ENCODE measurements around the gene SIK2.

- RRBS = no CpG with 5 or more reads among the region's 5 CpGs
These were observed 124.9 kb upstream of the POU2AF2 start for GRCh38 chr11:111120635-111121096.

- RRBS = no CpG with 5 or more reads among the region's 6 CpGs
These were observed 18.8 kb downstream of the POU2AF1 start for GRCh38 chr11:111359998-111360880.

- RRBS = 2% methylated on average over 30 of the region's 71 CpGs
These were observed at the start of gene SIK2 for GRCh38 chr11:111602369-111602992. Gene SIK2 (plus strand): TSS chr11:111602449.

- RRBS = under 1% methylated on average over 19 of the region's 37 CpGs
These were observed 1.0 kb downstream of the SIK2 start for GRCh38 chr11:111602993-111603925.

GRCh38 chr11:111791375-111791704 is 25.2 kb upstream of the PPP2R1B start:
- RRBS = no CpG with 5 or more reads among the region's 3 CpGs

- RRBS = no CpG with 5 or more reads among the region's 5 CpGs
These were observed 29.4 kb upstream of the PPP2R1B start for GRCh38 chr11:111795608-111796022.

- RRBS = no CpG with 5 or more reads among the region's 1 CpG
These were observed 35.4 kb downstream of the ALG9 start for GRCh38 chr11:111836111-111836350.

GRCh38 chr11:111845071-111846093 is 26.0 kb downstream of the ALG9 start:
- RRBS = no CpG with 5 or more reads among the region's 12 CpGs

DNA sequence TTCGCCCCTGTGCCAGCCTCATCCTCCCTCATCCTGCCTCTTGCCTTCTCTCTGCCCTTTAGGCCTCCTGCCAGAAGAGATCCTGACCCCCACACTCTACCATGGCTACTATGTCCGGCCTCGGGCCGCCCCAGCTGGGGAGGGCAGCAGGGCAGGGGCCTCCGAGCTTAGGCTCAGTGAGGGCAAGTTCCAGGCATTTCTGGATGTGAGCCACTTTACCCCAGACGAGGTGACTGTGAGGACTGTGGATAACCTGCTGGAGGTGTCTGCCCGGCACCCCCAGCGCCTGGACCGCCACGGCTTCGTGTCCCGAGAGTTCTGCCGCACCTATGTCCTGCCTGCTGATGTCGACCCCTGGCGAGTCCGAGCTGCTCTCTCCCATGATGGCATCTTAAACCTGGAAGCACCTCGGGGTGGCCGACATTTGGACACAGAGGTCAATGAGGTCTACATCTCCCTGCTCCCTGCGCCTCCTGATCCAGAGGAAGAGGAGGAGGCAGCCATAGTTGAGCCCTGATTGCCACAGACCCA is 910 bp downstream of the HSPB2 start:
- RRBS = no CpG with 5 or more reads among the region's 19 CpGs

GRCh38 chr11:111993370-111994002 is 31.7 kb upstream of the DLAT start:
- RRBS = no CpG with 5 or more reads among the region's 7 CpGs

DNA sequence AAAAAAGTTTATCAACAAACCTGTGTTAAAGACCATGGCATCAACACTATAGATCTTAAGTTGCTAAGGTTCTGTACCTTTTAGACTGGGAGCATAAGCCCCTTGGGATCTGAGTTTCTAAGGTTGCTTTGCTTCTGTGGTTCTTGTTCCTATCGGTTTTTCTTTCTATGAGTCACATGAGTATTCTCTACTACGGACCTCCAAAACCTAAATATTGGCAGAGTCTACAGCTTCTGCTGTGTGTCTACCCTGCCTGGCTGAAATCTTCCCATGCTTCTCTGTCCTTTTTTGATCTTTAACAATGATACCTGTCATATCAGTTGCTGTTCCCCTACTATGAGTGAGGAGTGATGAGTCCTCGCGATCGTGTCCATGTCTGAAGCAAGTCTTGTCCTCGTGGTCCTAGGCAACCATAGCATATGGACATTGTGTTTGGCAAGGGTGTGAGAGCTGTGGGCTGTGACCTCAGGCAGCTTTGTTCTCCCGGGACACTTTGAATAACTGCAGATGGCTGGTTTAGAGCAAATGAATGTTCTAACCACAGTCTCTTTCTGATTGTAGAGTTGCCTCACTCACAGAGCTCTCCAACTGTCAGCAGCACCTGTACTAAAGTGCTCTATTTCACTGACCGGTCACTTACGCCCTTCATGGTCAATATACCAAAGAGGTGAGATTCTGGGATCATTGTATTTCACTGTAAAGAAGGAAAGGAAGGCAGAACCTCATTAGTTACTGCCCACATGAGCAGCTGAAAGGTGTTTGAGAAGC is 8.9 kb upstream of the DLAT start:
- RRBS = no CpG with 5 or more reads among the region's 9 CpGs

- RRBS = no CpG with 5 or more reads among the region's 3 CpGs
These were observed 23.0 kb downstream of the PIH1D2 start for GRCh38 chr11:112050868-112051234.

DNA sequence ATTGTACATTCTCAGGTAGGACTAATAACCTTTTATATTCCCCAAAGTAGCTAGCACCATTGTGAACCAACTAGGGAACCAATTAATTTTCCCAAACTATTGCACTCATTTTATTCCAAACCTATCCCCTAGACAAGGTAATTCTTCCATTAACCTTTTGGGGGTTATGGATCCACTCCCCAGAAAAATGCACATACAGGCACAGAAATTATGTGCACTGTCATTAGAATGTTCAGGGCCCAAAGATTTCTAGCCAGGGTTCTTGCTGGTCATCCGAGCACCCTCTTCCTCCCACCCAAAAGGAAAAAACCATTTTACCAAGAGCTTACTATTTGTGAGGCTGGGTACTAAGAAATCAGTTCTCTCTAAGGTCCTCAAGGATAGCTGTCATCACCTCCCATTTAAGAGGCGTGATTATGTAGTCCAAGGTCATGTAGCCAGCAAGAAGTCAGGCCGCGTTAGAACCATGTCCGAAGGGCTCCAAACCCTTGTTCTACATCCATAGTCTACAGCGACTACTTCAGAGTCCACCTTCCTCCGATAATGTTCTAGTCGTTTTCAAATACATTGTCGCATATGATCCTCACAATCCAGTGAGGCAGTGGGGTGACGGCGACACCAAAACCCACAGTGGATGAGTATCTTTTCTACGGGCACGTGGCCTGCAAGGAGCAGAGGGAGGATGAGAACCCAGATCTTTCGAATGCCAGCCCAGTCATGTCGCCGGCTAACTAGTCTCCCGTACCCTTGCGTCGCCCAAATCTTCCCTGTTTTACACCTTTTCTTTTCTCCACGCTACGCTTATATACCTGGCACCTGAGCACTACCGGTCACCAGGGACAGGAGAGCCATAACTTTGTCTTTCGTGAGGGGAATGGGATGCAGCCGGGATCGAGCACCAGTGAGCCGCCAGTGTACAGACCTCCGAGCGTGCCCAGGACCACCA is 634 bp downstream of the TIMM8B start:
- RRBS = 2% methylated on average over 9 of the region's 28 CpGs

- RRBS = no CpG with 5 or more reads among the region's 3 CpGs
These were observed 6.6 kb downstream of the IL18 start for GRCh38 chr11:112157140-112157794.

GRCh38 chr11:112162620-112163546 is 1.0 kb downstream of the IL18 start:
- RRBS = no CpG with 5 or more reads among the region's 7 CpGs

- RRBS = no CpG with 5 or more reads among the region's 1 CpG
These were observed 3.0 kb upstream of the PTS start for GRCh38 chr11:112223241-112223602.

- RRBS = no CpG with 5 or more reads among the region's 14 CpGs
These were observed 61.0 kb upstream of the PLET1 start for GRCh38 chr11:112321285-112322423.

- RRBS = no CpG with 5 or more reads among the region's 2 CpGs
These were observed 164.2 kb upstream of the NCAM1 start for GRCh38 chr11:112797082-112797444.

DNA sequence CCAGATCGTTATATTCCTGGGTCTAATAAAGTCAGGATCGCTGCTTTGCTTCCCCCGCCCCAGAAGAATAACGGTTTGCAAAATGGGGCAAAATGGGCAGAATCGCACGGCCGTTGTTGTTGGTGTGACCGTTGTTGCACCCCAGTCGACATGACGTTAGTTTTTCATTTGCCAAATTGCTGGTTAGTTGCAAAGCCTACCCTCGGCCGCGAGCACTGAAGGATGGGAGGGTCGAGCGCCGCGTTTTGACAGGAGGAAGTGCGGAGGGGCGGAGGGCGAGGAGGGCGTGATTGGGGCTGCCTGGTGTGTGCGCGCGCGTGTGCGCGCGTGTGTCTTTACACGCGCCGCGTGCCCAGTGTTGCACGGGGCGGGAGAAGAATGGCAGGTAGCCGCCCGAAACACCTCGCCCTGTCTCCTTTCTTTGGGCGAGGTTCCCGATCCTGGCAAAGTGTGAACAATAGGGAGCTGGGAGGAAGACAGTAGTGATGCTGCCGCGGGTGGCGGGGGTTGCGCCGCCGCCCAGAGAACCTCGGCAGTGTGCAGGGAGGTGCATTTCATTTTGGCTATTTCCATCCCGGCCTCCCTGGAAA is 1.0 kb downstream of the NCAM1 start:
- RRBS = no CpG with 5 or more reads among the region's 47 CpGs